NT2/D1 (cell line): ENCODE results near the genes AKNAD1, SYPL2 and AMIGO1.

DNA sequence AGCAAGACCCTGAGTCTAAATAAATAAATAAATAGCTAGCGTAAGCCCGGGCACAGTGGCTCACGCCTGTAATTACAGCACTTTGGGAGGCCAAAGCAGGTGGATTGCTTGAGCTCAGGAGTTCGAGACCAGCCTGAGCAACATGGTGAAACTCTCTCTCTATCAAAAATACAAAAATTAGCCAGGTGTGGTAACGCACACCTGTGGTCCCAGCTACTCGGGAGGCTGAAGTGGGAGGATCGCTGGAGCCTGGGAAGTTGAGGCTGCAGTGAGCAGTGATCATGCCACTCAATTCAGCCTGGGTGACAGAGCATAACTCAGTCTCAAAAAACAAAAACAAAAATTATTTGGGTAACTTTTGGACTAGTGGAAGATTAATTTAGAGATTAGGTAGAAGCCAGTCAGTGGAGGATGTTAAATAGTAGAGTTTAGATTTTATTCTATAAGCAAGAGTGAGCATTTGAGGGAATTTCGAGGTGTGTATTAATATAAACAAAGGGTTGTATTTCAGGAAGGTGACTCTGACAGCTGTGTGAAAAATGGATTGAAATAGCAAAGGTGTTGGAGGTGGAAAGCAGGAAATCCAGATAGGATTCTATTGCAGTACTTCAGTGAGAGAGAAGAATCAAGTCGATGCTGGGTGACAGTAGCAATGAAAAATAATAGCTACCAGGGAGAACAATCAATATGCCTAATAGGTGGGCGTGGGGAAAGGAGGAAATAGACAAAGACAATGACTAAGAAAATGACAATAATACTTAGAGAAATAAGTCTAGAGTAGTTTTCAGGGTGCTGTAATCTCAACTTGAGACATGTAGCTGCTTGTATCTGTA is 2.2 kb downstream of the STXBP3 start:
- RRBS, 2 experiments, result no CpG with 5 or more reads among the region's 10 CpGs

- RRBS, 2 experiments, result no CpG with 5 or more reads among the region's 4 CpGs
Measured at GRCh38 chr1:108852541-108852924, 4.4 kb downstream of the AKNAD1 start.

GRCh38 chr1:108856960-108857377 is at the start of gene AKNAD1:
AKNAD1 (minus strand) TSS chr1:108857094.
- RRBS, 2 experiments, result no CpG with 5 or more reads among the region's 1 CpG

DNA sequence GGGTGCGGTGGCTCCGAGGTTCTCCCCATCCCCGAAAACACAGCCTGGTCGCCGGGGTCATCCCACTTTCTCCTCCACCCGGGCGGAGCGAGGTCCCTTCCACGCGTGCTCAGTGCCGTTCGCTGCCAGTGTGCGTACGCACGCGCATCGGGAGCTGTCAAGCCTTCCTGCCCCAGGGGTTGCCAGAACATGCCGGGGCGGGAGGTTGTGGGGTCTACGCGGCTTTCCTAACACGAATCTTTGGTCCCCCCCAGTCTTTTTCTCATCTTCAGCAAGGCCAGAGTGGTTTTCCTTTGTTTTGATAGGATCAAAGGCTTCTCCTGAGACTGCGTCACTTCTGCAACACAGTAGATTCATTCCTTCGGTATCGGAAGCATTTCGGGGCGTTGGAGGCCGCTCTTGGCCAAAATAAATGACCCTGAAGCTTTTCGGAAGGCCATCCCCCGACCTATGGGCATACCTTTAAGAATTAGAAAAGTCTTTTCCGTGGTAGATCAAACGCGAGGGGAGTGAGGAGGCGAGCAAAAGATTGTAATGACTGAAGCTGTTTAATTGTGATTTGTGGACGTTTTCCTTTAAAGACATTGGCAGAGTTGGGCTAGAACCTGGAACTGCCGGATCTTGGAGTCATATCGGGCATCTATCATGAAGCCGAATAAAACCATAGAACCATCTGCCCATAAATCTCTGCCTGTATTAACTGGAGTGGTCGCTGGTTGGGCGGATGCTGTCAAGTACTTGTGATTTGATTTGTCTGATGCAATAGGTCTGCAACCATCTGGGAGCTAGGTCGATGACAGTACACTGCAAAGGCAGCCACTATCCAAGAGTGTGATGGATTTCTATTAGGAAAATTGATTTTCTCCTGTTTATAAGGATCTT is 765 bp downstream of the SARS1 start:
- RRBS, 2 experiments, result 0 to 1% methylated on average over 1 to 6 of the region's 41 CpGs

DNA sequence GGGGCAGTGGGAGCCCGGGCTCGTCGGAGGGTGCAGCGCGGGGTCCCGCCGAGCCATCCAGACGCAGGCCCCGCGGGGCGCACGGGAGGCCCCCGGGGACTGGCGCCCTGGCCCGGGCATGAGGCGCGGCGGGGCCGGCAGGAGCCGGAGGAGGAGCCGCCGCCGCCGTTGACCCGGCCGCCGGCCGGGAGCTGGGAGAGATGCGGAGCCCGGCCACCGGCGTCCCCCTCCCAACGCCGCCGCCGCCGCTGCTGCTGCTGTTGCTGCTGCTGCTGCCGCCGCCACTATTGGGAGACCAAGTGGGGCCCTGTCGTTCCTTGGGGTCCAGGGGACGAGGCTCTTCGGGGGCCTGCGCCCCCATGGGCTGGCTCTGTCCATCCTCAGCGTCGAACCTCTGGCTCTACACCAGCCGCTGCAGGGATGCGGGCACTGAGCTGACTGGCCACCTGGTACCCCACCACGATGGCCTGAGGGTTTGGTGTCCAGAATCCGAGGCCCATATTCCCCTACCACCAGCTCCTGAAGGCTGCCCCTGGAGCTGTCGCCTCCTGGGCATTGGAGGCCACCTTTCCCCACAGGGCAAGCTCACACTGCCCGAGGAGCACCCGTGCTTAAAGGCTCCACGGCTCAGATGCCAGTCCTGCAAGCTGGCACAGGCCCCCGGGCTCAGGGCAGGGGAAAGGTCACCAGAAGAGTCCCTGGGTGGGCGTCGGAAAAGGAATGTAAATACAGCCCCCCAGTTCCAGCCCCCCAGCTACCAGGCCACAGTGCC is 727 bp downstream of the CELSR2 start:
- RRBS, 2 experiments, result 1 to 6% methylated on average over 13 to 14 of the region's 56 CpGs

DNA sequence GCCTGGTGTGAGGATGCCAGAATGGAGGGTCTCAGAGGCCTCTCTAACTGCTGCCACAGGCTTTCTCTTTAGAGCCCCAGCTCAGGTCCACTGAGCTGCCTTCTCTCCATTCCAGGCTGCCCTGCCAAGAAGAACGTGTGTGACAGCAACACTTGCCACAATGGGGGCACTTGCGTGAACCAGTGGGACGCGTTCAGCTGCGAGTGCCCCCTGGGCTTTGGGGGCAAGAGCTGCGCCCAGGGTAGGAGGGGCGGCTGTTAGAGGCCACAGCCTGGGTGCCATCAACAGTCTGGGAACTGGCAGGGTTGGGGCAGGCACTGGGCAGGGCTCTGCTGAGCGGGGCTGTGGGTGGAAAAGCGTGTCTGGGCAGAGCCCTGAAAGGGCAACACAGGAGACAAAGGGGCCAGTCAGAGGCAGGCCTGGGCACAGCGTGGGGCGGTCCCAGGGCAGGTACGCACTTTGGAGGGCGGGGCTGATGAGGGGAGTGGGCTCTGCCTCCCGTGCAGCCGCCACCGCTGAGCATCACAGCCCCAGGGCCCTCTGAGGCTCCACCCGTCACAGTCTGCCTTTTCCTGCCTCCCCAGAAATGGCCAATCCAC is 13.8 kb downstream of the CELSR2 start:
- RRBS, 2 experiments, result no CpG with 5 or more reads among the region's 17 CpGs

DNA sequence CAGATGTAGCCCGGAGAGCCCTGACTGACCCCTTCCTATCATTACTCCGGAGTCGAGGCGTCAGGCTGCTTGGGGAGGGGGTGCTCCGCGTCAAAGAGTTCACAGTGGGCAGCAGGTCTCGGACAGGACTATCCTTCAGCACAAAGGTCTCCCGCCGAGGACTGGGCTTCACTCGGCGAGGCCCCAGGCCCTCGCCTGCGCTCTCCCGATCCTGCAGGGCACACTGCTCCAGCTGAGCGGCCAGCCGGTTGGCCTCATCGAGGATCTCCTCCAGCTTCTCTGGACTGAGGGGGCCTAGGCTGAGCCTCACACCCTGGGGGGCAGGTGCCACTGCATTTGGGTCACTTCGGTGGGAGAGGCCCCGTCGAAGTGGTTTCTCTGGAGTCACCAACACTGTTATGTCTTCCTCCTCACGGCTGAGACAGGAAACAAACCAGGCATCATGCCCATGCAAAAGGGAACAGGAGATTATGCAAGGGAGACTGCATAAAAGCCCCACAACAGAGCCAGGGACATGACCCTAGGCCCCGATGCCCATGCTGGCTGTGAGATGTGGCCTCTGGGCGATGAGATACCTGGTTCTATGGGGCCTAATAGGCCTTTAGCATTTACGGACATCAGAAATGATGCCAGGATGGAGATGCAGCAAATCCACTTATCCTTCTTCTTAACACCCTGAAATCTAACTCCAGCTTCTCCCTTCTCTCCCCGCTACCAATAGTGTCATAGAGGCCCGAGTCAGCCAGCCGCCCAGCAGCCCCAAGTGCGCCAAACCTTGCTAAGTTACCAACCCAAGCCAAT is 1.1 kb downstream of the PSRC1 start:
- RRBS, 2 experiments, result no CpG with 5 or more reads among the region's 28 CpGs

GRCh38 chr1:109370660-109371377 is 26.9 kb downstream of the SORT1 start:
- RRBS, 2 experiments, result no CpG with 5 or more reads among the region's 7 CpGs

DNA sequence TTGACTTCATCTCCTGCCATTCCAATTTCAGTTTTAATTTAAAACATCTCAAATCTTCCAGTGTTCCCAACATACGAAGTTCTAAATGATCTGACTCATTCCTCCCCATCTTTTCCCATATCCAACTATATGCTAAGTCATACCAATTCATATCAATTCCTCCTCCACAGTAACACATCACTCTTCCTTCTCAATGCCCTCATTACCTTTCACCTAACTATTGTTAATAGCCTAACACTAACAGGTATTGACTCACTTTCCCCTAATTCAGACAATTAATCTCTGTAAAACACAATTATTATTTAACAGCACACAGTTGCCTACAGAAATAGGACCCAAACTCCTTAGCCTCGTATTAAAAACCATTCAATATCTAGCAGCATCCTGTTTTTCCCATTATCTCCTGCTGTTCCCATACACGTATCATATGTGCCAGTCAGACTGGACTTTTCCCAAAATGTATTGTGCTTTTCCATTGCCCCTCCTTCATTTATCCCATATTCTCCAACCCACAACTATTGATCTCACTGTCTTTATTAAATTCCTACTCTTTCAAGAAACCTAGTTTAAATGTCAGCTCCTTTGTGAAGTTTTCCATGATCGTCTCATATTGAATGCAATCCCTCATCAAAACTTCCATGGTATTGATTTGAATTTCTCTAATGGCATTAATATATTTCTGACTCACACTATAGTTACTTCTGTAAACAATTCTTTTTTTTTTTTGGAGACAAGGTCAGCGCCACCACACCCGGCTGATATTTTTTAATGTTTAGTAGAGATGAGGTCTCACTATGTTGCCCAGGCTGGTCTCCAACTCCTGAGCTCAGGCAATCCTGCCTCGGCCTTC is 2.4 kb downstream of the PSMA5 start:
- RRBS, 2 experiments, result no CpG with 5 or more reads among the region's 7 CpGs

- RRBS, 2 experiments, result 2 to 4% methylated on average over 62 of the region's 107 CpGs
Measured at GRCh38 chr1:109466377-109467412, at the start of gene SYPL2. SYPL2 (plus strand) TSS chr1:109466546.

DNA sequence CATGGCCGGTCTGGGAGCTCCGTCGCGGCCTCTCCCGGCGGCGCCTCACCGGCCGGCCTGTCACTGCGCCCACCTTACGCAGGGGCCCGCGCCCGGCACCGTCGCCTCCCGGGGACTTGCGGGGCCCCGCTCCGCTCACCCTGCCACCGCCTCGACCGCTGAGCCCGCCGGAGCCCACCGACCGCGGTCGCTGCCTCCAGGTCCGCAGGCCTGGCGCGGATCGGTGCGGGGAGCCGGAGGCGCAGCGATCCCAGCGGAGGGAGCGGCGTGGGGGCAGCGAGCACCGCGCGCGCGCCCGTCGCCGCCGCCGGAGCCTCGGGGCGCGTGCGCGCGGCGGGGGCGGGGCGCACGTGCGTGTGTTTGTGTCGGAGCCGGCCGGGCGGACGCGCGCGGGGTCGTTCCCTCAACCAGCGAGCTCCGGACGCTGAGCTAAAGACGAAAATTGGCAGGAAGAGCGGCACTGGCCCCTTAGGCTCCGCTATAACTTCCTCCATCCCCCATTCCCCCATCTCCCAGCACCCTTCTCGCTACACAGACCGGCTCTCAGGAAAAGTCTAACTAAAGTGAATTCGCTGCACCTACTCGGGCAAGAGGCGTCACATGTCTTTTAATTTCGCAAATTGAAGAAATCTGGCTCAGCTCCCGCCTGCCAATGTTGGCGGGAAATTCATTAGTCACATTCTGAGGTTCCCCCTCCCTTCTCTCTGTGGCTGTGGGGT is at the start of gene AMIGO1:
AMIGO1 (minus strand) TSS at position 282 of the 719 bp plus-strand sequence.
- RRBS, 2 experiments, result under 1 to 1% methylated on average over 63 to 67 of the region's 85 CpGs

DNA sequence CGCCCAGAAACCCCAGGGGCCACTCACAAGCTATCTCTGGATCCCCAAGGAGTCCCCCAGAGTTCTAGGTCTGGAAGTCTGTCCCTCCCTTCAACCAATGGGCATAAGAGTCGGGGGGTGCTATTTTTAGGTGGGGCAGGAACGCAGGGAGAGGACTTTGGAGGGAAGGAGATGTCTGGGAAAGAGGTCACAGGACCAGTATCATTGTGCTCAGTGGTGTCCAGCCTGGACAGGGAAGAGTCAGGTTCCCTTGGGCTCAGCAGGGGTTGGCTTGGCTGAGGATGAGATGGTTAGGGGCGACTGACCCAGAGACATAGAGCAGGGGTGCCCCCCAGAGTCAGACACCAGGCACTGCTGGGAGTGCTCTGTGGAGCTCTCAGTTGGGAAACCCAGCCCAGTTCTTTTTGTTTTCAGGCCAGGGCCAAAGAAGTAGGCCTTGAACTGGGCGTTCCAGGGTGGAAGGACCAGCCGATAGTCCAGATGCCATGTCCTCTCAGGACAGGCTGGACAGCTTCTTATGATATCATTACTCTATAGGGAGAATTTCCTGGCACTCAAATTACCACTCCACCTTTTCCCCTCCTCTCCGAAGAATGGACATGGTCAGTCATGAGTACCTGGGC is 6.9 kb upstream of the GPR61 start:
- RRBS, 2 experiments, result no CpG with 5 or more reads among the region's 7 CpGs

- RRBS, 2 experiments, result no CpG with 5 or more reads among the region's 15 CpGs
Measured at GRCh38 chr1:109627038-109627690, 7.5 kb downstream of the AMPD2 start.

- RRBS, 2 experiments, result no CpG with 5 or more reads among the region's 7 CpGs
Measured at GRCh38 chr1:109756387-109757019, 7.2 kb downstream of the EPS8L3 start.

DNA sequence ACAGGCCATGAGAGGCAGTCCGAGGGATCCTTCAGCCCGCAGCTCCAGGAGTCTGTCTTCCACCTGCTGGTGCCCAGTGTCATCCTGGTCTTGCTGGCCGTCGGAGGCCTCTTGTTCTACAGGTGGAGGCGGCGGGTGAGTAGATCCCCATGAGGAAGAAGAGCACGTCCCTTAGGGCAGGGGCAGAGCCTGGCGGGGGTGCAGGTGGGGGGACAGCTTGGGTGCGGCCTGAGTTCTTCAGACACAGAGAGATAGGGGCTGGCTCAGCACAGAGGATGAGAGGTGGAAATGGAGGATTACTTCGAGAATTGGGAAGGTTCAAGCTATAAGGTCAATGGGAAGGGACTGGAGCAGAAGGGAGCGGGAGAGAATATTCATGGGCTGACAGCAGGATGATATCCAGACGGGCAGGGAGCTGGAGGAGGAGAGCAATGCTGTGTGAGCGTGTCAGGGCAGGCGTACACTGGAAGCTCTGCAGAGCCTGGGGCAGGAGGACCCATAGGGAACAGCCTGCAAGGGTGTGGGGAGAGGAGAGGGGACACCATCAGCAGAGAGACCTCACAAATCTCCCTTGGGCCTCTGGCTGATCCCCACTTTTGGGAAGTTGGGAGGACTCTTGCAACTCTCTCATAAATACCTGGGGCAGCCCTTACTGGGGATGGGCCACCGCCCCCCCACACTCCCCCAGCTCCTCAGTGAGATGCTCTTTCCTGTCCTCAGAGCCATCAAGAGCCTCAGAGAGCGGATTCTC is 13.6 kb downstream of the CSF1 start:
- RRBS, 2 experiments, result no CpG with 5 or more reads among the region's 16 CpGs

DNA sequence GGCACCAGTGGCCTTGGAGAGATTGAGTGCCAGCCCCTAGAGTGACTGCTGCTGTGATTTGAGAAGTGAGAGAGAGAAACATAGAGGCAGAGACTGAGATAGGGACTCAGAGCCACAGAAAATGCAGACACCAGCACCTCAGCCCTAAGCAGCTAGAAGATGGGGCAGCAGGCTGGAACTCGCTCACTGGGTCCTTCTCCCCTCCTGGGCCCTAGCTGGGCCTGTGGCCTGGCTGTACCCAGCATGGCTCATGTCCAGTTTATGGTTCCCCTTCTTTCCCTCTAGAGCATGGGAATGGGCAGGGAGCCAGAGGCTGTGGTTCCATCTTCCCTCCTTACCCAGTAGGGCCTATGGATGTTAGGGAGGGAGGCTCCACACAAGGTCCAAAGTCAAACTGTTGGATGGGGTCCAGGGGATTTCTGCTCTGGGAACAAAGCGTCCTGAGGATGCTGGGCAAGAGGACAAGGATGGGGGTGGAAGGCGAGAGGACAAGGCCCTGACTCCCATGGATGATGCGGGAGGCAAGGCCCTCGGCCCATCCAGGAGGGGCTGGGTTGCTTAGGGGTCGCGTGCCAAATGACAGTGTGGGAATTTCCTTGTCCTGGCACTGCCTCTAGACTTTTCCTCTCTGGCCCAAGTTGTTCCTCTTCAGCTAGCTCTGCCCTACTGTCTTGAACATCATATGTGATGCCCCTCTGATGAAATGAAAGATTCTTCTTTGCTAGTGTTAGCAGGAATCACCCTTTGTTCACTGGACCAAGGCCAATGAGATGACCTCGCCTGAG is 17.2 kb downstream of the CSF1 start:
- RRBS, 2 experiments, result no CpG with 5 or more reads among the region's 8 CpGs

DNA sequence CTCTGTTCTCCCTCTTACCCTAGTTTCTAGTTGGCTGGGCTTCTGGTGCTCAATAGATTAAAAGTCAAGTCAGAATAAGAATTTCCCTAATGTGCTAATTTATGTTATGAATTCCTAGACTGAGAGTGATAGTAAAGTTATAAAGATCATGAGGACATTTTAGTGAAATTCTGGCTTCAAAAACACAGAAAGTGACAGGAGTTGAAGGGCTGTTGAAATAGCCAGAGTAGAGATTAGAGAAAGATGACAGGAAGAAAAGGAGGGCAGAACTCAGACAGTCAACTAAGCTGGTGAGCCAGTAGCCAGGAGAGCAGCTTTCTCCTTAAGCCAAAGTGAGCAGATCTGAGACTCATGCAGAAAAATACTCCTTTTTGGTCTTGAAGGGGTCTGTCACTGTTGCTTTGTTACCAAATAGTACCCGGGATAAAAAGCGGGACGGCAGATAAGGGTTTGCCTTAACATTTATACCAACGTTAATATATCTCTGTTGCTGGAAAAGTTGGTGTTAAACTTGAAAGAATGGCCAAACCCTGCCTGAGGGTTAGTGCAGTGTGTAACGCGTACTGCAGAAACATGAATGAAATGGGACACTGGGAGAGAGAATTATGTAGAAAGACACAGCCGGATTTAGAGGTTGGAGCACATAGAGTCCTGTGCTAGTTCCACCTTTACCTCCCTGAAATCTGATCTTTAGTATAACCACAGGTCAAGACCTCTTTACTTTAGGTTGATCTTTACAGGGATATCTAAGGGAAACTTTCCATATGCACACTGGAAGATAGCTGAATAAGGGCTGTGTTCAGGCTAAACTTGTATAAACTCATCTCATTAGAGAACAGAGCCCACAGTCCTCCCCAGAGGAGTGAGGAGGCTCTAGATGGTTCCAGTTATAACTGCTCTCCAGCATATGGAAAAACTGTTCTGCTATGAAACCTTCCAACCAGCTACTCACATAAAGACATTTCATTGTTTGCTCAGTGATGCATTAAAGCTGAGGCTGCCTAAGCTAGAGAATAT is 12.9 kb downstream of the AHCYL1 start:
- RRBS, 2 experiments, result no CpG with 5 or more reads among the region's 7 CpGs

DNA sequence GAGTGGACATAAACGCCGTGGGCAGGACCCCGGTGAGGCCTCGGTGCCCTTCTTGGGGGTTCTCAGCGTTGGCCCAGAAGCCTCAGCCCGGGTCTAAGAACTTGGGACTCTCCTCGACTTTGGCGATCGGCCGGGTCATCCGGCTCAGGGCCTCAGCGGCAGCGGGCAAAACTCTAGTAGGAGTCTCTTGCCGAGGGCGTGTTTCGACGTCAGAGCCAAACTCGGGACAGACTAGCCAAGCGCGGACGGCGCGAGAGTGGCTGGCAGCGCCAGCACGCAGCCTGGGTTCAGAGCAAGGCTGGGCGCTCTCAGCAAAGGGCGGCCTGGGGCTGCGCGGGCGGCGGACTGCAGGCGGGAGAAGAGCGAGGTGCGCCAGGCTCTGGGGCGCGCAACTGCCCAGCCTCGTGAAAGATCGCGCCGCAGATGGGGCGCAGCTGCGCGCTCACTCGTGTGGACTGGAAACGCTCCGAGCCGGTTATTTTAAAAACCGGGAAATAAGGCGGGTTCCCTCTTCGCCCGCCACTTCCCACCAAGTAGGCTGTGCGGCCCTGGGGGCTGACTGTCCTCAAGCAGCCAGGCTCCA is 2.6 kb downstream of the ALX3 start:
- RRBS, 2 experiments, result 37 to 82% methylated on average over 5 to 7 of the region's 52 CpGs

DNA sequence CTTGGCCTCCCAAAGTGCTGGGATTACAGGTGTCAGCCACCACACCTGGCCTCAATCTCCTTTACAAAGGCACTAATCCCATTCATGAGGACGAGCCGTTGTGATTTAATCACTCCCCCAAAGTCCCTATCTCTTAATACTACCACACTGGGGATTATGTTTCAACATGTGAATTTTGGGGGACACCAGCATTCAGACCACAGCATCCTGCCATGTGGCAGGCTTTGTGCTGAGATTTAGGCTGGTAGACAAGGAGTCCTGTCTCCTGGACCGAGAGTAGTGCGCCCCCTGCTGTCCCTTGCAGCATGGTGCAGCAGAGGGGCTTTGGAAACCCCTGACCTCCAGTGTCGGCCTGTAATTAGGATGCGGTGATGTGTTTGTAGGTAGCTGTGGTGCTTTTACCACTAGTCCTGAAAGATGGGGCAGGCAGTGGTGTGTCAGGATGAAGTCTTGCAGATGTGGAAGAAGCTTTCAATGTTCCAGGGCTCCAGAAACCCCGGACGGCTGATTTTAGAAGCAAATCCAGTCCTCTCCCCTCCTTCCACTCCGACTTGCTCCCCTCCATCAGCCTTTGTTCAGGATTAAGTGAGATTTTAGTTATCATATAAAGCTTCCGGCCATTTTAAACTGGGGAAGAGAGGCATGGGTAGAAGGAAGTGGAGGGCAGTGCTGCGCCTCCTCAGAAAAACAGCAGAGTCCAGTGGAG is 4.2 kb downstream of the UBL4B start:
- RRBS, 2 experiments, result 86% methylated on average over 3 of the region's 11 CpGs; no CpG with 5 or more reads in 1 of the 2 experiments

- RRBS, 2 experiments, result no CpG with 5 or more reads among the region's 2 CpGs
Measured at GRCh38 chr1:110187487-110187900, 22.6 kb upstream of the KCNC4 start.